Colon Carcinoma Metastatic in the Brain (tissue), 2 donors: Measurements from ENCODE around the gene PTGES.

DNA sequence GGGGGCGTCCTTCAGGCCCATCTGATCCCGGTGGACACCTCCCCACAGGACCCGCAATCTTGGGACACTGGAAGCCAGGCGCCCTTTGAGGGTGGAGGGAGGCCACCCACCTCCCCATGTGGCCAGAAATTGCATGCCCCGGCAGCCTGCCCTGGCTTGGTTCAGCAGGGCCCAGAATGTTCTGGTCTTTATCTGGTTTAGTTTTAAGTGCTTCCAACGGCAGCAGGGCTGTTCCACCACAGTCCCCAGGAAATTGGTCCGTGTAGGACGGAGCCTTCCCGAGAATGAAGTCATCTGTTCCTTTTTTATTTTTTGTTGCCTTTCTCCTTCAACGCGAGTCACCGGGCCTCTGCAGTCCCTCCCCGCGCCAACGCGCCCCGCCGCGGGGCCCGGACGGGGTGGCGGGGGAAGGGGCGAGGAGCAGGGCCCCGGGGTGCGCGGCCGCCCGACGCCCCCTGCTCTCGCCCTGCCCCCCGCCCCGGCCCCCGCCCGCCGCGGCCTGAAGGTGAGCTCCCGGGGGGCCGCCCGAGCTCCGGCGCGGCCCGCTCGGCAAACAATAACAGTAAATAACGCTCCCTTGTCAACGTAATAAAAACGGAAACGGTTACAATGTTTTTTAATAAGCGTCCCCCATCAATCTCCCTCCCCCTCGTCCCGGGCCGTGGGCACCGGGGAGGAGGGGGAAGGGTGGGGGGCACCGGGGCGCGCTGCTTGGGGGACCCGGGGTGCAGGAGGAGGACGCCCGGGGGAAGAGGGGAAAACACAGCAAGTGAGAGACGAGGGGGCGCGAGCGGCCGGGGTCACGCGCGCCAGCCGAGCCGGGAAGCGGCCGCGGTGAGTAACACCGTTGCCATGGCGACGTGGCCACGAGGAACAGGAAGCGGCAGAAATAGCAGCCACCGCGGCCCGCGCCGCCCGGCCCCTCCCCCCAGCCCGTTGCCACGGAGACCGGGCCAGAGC lies 207.7 kb downstream of the C9orf50 start:
- PRO-cap, 2 experiments = peak in 2 of 2 experiments; most common plus-strand start position 239 of the sequence (in 1); most common minus-strand start position 286 of the sequence (in 1)

- PRO-cap, 2 experiments = no peak in any of the 2 experiments
These were observed 204.1 kb downstream of the C9orf50 start for GRCh38 chr9:129416682-129417250.

DNA sequence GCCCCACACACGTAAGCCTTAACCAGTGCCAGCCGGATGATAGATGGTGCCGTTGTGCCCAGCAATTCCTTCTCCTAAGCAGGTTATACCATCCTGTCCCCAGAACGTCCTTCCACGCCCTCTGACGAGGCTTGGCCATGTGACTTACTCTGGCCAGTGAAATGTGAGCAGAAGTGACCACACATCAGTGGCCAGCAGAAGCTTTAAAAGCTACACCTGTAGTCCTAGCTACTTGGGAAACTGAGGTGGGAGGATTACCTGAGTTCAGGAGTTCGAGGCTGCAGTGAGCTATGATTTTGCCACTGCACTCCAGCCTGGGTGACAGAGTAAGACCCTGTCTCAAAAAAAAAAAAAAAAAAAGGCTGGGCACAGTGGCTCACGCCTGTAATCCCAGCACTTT lies 178.9 kb downstream of the C9orf50 start:
- PRO-cap, 2 experiments = no peak in any of the 2 experiments

- PRO-cap, 2 experiments = peak in 1 of 2 experiments; most common plus-strand start chr9:129443182 (in 1); most common minus-strand start chr9:129443119 (in 1)
These were observed 178.0 kb downstream of the C9orf50 start for GRCh38 chr9:129442763-129443423.

DNA sequence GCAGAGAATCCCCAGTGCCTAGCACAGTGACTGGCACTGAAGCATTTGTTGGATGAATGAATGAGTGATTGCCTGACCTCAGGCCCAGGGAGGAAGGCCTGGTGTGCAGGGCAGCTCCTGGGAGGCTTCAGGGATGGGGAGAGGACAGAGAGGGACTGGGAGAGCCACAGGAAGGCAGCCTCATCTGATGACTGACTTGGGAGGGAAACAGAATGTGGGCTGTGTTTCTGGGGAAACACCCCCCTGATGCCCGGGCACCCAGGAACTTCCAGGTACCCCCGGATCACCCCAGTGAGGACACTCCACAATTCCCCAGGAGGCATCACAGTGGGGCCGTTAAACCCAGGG lies 133.6 kb downstream of the C9orf50 start:
- PRO-cap, 2 experiments = no peak in any of the 2 experiments

GRCh38 chr9:129490964-129491938 lies 129.7 kb downstream of the C9orf50 start:
- PRO-cap, 2 experiments = peak in 1 of 2 experiments; most common plus-strand start chr9:129491689 (in 1); most common minus-strand start chr9:129491666 (in 1)

- PRO-cap, 2 experiments = no peak in any of the 2 experiments
These were observed 59.3 kb downstream of the C9orf50 start for GRCh38 chr9:129561560-129562075.

DNA sequence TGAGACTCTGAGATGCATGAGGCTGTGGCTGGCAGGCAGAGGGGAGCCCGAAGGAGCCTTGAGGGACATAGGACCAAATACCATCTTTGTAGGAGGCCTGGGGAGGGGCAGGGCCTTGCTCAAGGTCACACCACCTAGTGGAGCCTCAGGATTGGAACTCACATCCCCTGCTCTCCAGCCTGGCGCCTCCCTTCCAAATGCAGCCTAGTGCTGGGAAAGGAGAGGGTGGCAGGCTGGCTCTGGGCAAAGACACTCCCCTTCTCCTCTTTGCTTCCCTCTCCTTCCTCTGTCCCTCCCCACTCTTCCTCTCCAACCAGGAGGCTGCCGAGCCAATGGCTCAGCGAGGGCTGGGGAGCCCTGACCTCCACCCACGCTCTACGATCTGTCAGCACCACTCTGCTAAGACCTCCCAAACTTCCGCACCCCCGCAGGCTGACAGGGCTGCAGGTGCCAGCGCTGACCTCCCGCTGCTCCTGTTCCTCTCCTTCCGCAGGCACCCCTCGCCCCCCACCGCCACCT lies 53.0 kb downstream of the C9orf50 start:
- PRO-cap, 2 experiments = peak in 2 of 2 experiments; most common plus-strand start position 231 of the sequence (in 2); most common minus-strand start position 206 of the sequence (in 2)

DNA sequence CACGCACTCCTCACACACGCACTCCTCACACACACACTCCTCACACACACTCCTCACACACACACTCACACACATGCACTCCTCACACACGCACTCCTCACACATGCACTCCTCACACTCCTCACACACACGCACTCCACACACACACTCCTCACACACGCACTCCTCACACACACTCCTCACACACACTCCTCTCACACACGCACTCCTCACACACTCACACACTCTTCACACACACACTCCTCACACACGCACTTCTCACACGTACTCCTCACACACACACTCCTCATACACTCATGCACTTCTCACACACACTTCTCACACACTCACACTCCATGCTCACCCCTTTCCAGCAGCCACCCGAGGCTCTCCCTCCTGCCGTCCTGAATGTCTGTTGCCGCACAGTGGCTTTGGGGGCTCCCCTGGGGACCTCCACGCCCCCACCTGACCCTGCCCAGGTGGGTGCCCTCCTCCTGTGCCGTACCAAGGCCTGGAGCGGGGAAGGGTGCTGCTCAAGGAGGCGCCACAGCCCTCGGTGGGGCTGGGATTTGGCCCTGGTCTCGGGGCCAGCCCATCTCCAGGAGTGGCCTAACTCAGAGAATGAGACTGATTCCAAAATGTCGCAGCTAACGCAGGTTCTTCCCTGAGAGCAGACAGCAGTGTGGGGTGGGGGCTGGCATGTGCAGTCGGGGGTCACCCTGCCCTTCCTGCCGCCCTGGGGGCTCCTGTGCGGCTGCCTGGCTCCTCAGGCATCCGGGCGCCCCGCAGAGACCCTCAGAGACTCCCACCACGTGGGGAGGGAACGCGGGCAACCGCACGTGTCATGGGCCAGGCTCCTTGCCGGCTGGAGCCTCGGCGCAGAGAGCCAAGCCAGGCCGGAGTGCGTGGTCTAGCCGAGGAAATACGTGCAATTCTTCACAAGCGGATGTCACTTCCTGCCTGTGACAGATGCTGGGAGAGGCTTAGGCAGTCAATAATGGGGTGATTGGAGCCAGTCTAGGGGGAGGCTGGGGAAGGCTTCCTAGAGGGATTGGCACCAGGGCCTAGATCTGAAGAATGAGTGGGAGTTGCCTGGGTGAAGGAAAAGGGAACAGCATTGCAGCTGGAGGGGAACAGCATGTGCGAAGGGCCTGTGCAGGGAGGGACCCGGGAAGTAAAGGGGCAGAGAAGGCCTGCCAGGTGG lies 44.3 kb downstream of the C9orf50 start:
- PRO-cap, 2 experiments = no peak in any of the 2 experiments

GRCh38 chr9:129597719-129598456 lies 23.0 kb downstream of the C9orf50 start:
- PRO-cap, 2 experiments = peak in 2 of 2 experiments; most common plus-strand start chr9:129597988 (in 2); most common minus-strand start chr9:129597804 (in 2)

- PRO-cap, 2 experiments = no peak in any of the 2 experiments
These were observed 8.6 kb downstream of the C9orf50 start for GRCh38 chr9:129612342-129612653.

- PRO-cap, 2 experiments = no peak in any of the 2 experiments
These were observed 1.8 kb downstream of the ASB6 start for GRCh38 chr9:129639834-129640888.

DNA sequence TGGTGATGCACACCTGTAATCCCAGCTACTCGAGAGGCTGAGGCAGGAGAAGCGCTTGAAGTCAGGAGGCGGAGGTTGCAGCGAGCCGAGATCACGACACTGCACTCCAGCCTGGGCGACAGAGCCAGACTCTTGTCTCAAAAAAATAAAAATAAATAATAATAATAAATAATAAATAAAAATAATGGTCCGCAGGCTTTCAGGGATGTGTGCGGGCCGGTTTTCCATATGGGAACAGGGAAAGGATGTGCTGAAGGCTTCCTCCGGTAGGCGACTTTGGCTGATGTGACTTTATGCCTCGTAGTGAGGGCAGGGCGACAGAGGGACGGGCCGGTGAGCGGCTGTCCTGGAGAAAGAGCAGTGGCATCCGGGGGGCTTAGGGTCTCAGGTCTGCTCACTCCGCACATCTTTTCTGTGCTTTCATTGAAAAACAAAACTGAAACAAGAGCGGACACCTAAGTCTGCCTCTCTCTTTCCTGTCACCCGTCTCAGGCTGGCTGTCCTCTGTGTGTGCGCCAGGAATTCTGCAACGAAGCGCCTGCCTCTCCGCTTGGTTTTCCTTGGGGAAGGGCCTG lies 818 bp upstream of the PRRX2 start:
- PRO-cap, 2 experiments = no peak in any of the 2 experiments

DNA sequence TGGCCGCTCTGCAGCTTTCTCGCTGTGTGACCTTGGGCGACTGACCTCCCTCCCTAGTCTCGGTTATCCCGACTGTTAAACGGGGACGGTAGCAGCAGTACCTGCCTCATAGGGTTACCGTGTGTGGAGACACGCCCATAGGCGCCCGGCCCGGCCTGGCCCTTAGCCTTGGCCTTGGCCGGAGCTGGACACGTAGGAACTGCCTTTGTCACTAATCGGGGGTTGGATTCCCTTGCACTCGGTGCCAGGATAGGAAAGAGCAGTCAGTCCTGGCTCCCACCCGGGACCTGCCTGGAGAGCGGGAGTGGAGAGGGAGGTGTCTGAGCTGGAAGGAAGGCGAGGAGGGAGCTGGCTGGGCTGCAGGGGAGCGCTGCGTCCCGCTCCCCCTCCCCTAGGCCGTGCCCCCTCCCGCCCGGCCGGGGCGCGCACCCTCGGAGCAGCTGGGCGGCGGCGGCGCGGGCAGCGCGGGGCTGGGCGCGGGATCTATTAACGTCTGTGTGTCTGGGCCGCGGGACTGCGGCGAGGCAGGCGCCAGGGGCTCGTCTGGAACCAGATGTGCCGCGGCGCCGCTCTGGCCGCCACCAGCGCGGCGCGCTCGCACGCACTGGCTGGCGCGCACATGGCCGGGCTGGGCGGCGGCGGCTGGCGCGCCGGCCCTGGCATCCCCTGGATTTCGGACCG lies 31.6 kb downstream of the PRRX2 start:
- PRO-cap, 2 experiments = no peak in any of the 2 experiments

GRCh38 chr9:129697622-129698242 lies 32.3 kb downstream of the PRRX2 start:
- PRO-cap, 2 experiments = no peak in any of the 2 experiments

GRCh38 chr9:129698631-129698935 lies 33.1 kb downstream of the PRRX2 start:
- PRO-cap, 2 experiments = no peak in any of the 2 experiments

DNA sequence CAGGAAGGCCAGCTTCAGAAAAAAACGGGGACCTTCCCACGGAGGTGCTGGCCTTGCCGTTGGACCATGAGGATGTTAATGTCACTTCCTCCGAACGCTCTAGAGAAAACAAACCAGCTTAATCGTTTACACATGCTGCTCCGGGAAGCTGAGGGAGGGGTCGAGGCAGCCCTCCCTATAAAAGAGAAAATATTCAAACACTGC lies 27.0 kb downstream of the PTGES start:
- PRO-cap, 2 experiments = no peak in any of the 2 experiments

GRCh38 chr9:129742890-129743469 lies 9.9 kb downstream of the PTGES start:
- PRO-cap, 2 experiments = no peak in any of the 2 experiments

- PRO-cap, 2 experiments = peak in 1 of 2 experiments; most common plus-strand start chr9:129753172 (in 1); most common minus-strand start chr9:129753034 (in 1)
These were observed at the start of gene PTGES for GRCh38 chr9:129752836-129753407. Gene PTGES (minus strand): TSS chr9:129753042.

GRCh38 chr9:129886823-129887745 lies 51.8 kb downstream of the USP20 start:
- PRO-cap, 2 experiments = no peak in any of the 2 experiments